Epithelial cell of alveolus of lung (primary cell): ENCODE results near the genes DZIP1L, DBR1, CEP70 and PRR23A.

DNA sequence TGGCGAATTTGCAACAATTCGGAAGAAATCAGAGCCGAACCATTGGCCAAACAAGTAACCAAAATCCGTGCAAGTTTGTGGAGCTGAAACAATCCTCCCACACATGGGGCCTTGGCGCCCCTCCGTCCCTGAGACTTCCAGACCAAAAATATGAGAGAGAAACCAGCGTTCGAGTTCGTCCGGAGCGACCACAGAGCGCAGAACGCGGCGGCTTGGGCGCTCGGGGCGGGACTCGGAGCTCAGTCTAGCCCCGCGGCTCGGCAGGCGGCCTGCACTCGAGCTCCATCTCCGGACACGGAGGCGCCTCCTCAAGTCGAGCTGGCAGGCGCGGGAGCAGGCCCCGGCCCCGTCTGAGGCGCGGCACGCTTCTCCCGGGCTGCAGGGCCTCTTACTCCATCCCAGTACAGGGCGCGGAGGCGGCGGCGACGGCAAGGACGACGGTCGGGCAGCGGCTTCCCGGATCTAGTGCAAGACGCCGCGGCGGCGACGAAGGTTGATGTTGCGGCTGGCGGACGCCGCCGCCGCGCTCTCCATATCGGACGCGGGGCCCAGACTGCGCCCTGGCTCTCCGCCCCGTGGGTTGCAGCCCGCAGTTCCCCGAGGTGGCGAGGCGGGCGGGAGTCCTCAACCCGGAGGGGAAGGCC, 823 bp downstream of the MSL2 start:
- RAMPAGE, long total RNA: no peak
- RRBS: 1% methylated on average over 15 of the region's 72 CpGs

DNA sequence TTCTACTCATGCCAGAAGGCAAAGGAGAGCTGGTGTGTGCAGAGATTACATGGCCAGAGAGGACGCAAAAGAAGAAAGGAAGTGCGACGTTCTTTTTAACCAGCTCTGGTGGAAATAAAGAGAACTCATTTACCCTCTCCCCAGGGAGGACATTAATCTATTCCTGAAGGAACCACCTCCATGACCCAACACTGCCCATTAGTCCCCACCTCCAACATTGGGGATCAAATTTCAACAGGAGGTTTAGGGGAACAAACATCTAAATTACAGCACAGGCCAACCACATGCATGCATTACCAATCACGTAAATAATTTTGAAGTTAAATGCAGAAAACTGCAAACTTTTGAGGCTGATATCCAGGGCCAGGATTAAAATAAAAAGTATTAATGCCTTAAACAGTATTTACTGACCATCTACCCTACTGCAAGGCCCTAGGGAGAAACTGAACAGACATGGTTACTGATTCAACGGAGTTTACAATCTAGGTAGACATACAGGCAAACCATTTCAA, 1.4 kb upstream of the NCK1 start:
- RAMPAGE, long total RNA: no peak
- RRBS: no CpG with 5 or more reads among the region's 5 CpGs

GRCh38 chr3:136969425-136969907, 11.7 kb downstream of the IL20RB start:
- RAMPAGE, long total RNA: no peak
- RRBS: no CpG with 5 or more reads among the region's 21 CpGs

DNA sequence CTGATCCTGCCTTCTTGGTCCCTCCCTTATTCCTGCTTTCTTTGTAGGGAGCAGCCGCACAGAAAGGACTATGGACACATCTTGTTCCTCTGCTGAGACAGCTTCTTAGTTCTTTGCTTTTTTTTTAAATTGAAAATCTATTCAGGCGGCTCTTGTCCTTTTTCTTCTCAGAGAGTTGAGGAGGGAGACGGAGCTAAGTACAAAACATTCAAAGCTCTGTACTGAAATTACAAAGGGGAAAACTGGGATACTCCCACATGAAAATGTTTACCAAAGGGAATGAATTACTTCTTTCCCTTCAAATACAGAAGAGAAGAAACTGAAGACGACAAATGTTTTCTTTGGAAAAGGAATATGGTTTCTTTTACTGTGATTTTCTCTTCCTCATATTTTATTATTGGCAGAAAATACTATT, 285.2 kb downstream of the IL20RB start:
- RAMPAGE, long total RNA: no peak
- RRBS: no CpG with 5 or more reads among the region's 4 CpGs

DNA sequence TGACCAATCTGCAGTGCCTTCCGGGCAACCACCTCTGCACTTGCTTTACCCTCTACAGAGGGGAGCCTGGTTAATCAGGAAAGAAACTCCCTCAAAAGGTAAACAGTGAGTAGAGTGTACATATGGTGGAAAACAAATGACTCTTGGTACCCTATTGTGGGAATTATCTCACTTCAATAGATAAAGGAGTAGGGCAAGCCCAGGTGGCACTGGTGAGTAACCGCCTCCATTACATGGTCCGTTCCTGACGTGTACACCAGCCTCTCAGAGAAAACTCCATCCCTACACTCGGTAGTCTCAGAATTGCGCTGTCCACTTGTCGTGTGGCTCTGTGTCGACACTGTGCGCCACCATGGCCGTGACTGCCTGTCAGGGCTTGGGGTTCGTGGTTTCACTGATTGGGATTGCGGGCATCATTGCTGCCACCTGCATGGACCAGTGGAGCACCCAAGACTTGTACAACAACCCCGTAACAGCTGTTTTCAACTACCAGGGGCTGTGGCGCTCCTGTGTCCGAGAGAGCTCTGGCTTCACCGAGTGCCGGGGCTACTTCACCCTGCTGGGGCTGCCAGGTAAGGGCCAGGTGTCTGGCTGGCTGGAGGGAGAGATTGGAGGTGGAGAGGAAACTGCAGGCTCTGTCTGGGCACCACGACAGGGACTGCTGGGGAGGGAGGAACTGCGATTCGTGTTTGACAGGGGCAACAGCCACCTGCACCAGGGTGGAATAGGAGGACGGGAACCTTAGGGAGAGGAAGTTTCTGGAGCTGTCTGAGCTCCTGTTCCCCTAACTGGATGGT, 11.2 kb upstream of the CLDN18 start:
- RAMPAGE, long total RNA: no peak
- RRBS: no CpG with 5 or more reads among the region's 21 CpGs

- RAMPAGE, long total RNA: no peak
- RRBS: 1% methylated on average over 28 of the region's 88 CpGs
Measured at GRCh38 chr3:138114922-138116067, at the start of gene DZIP1L. TSS of gene DZIP1L (minus strand) at chr3:138115608.

- RAMPAGE, long total RNA: start-site peak on the minus strand at chr3:138174885-138174911, 20 and 39 reads in 2 replicates
- RRBS: 1% methylated on average over 8 of the region's 39 CpGs
Measured at GRCh38 chr3:138174211-138175141, at the start of gene DBR1. TSS of gene DBR1 (minus strand) at chr3:138174921.

- RAMPAGE, long total RNA: no peak
- RRBS: no CpG with 5 or more reads among the region's 7 CpGs
Measured at GRCh38 chr3:138303447-138303903, 26.2 kb downstream of the NME9 start.

DNA sequence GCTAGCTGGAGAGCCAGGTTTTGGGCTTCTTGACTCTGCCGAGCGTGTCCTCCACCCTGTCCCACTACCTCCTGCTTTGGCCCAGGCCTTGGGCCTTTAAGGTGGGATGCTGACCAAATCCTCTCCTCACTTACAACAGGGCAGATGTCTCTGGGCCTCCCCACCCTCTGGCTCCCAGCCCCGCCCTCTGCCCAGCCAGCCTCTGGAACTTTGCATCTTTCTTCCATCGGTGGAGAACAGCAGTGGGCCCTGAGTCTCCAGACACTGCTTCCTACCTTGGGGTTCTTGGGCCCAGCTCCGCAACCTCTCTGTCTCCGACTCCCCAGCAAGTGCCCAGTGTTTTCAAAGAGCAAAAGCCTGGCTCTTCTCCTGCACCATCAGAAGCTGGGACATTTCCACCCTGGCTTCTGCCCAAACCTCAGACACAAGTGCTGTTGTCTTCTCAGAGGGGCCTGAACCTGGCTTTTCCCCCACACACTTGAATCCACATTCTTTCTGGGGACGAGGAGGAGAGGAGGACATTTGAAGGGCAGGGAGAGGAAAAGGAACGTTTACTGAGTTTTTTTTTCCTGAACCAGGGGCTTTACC, 33.1 kb downstream of the MRAS start:
- RAMPAGE, long total RNA: no peak
- RRBS: no CpG with 5 or more reads among the region's 8 CpGs

DNA sequence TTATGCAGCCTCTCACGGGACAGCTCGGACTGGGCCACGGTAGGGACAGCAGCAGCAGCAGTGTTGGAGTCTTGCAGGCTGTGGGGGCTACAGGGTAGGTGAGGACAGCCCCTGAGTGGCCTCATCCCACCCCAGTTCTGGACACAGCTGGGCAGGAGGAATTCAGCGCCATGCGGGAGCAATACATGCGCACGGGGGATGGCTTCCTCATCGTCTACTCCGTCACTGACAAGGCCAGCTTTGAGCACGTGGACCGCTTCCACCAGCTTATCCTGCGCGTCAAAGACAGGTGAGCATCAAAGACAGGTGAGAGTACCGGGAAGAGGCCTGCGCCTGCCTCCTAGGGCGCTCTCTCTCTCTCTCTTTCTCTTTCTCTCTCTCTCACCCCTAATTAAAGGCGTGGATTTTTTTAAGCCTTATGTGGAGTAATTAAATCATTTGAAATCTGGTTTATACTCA, 37.2 kb upstream of the ESYT3 start:
- RAMPAGE, long total RNA: no peak
- RRBS: no CpG with 5 or more reads among the region's 17 CpGs

DNA sequence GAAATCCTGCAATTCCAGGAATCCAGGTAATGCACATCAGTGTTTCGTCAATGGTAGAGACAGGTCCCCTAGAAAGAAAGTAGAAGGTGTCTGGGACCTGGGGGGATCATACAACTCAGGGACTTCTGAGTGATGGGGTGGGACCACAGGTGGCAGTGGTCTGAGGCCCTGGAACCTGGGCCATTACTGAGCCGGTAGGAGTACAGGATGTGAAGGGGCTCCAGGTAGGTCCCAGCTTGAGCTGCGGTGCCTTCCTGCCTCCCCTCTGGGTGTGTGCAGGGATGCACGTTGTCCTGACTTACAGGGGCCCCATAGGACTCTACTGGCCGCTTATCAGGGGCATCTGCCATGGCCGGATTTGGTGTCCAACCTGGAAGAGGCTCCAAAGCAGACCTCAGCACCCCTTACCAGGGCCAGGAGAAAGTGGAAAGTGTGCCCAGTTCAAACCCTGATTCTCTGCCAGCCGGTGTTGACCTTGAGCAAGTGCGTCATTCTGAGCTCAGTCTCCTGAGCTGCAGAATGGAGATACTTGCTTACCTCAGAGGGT, 35.6 kb upstream of the ESYT3 start:
- RAMPAGE, long total RNA: no peak
- RRBS: no CpG with 5 or more reads among the region's 8 CpGs

DNA sequence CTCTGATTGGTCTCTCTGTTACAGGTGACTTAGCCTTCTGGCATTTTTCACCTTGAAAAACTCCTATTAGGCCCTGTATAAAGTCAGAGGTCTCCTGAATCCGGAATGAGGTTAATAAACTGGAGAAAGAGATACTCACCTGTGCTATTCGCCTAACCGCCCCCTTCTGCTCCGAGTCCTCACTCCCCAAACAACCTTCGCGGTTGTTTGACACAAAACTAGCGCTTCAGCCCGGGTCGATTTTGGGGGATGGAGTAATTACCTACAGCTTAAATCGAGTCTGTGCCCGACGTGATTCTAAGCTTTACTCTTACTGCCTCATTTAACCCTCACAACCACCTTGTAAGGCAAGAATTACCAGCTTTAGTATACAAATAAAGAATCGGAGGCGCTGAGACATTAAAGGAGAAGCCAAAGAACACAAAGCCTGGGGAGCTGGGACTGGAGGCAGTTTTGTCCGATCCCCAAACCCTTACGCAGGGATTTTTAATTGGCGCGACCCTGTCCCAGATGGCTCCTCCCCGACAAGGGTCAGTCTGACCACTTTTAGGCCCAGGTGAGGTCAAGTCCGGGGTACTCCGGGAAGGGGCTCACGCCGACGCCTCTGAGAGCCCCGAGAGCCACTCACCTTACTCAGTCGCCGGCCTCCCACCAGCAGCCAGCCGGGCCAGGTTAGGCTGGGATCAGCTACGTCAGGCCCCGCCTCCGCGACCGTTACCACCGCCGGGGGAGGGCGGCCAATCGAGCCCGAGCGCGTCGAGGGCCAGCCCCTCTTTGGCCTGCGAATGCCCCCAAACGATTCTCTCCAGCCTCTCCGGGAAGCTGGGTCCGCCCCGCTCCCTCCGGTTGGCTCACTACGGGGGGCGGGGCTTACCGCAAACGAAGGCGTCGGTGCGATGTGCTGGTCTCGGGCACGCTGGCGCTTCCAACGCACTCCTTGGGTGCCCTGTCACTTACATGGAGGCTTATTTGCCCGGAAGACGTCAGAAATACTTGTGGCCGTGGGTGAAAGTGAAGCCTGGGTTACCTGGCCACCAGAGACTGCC, at the start of gene CEP70:
TSS of gene CEP70 (minus strand) at position 691 of the 1,046 bp plus-strand sequence.
- RAMPAGE, long total RNA: no peak
- RRBS: 1% methylated on average over 24 of the region's 61 CpGs

DNA sequence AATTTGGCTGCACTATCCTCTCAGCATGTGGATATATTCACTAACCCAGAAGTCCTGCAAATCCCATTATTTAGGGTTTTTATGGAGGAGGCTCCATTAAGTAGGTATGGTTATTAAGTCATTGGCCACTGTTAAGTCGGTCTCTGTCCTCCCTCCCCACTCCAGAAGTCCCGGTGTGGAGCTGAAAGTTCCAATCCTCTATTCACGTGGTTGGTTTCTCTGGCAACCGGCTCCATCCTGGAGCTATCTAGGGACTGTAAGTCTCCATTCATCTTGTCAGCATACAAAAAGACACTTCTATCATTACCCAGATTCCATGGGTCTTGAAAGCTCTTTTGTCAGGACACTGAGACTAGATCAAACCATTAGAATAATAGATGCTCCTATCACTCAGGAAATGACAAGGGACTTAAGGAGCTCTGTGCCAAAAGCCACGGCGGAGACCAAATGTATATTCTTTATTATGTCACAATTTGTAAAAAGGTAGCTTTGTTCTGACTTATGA, 110.3 kb downstream of the PIK3CB start:
- RAMPAGE, long total RNA: no peak
- RRBS: 78% methylated on average over 2 of the region's 6 CpGs

DNA sequence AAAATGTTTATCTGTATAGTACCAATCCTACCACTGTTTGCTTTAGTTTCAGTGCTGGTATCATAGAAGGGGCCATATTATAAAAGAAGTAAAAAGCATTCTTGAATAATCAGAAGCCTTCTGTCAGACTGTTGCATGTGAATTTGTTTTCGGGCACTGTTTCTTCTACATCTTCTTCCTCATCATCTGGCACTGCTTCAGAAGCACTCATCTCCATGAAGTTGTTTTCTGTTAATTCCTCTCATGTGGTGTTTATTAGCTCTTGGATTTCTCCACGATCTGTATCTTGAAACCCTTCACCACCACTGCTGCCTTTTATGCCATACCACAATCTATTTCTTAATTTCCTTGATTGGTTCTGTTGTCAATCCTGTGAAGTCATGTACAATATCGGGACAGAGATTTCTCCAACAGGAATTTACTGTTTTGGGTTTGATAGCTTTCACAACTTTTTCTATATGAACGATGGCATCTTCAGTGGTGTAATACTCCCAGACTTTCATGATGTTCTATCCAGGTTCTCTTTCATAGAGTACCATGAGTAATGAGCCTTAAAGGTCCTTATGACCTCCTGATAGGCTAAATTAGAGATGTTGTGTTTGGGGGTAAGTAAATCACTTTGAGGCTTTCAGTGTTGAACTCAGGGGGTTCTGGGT, 90.0 kb downstream of the PIK3CB start:
- RAMPAGE, long total RNA: no peak
- RRBS: no CpG with 5 or more reads among the region's 4 CpGs

DNA sequence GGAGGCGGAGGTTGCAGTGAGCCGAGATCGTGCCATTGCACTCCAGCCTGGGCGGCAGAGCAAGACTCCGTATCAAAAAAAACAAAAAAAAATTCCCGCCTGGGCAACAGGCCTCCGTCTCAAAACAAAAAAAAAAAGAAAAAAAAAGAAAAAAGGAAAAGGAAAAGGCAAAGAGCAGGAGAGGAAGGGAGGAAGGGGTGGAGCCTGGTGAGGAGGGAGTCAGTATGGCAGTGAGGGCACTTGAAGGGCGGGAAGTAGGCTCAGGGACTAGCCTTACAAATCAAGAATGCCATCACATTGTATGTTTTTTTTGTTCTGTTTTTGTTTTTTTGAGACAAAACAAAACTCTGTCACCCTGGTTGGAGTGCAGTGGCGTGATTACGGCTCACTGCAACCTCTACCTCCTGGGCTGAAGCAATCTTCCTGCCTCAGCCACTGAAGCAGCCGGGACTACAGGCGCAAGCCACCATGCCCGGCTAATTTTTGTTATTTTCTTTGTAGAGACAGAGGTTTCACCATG, 10.4 kb upstream of the PIK3CB start:
- RAMPAGE, long total RNA: no peak
- RRBS: no CpG with 5 or more reads among the region's 13 CpGs

GRCh38 chr3:138875530-138876301, 41.0 kb upstream of the PIK3CB start:
- RAMPAGE, long total RNA: no peak
- RRBS: no CpG with 5 or more reads among the region's 7 CpGs

- RAMPAGE, long total RNA: no peak
- RRBS: 65% methylated on average over 4 of the region's 43 CpGs
Measured at GRCh38 chr3:139006237-139006750, at the start of gene PRR23A. TSS of gene PRR23A (minus strand) at chr3:139006268.

DNA sequence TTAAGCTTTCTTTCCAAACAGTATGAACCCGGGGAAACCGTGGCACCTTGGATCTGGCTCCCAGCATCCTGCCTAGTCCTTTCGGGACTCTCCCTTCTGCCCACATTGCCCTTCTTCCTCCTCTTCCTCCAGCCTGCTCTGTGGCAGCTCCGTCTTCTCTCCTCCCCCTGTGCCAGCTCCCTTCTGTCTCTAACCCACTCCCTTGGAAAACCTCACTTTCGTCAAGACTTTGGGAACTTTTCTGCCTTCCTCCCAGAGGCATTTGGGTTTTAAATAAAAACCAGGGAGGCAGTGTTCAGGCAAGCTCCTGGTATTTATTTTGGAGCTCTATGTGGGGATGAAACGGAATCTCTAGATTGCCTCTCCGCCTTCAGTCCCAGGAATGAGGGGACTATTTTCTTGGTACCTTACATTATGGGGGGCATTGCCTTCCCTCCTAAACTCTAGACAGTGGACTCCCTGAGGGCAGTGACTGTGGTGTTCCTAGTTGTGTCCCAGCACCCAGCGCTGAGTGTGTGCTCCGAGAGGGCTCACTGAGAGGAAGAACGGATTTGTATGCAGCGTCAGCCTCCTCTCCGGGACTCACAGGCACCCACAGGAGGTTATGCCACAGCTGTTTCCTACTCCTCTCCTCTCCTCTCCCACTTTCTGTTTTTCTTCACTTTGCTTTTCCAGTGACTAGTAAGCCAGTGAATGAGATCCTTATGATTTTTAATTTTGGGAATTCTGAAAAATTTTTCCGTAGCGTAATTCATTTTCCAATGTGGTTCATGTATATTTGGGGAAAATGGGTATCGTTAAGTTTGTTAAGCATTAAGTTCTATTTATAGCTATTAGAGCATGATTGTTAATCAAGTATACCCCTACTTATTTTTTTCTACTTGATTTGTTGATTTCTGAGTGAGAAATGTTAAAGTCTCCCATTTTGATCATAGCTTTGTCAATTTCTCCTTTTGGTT, 105.2 kb upstream of the MRPS22 start:
- RAMPAGE, long total RNA: no peak
- RRBS: no CpG with 5 or more reads among the region's 15 CpGs

DNA sequence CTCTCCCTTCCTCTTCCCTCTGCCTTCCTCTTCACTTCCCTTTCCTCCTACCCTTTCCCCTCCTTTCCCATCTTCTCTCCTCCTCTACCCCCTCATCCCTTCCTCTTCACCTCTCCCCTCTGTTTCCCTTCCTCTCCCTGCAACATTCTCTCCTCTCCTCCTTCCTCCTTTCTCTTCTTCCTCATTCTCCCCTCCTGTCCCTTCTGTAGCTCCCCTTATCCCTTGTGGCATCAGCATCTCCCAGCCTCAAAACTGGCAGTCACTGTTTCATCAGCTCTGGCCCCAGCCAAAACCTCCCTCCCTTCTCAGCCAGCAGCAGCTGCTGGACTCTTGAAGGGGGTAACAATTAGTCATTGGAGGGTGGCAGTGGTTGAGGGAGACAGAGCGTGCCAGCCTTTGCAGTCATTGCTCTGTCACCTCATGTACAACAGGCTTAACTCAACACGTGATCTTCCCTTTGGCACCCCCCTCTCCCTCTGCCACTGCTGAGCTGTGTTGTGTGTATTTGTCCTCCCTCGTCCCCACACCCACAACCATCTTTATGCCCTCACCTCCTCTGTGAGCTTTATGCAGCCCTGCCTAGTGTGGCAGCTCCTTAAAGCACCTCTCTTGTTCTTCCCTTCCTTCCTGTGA, 28.3 kb downstream of the RBP2 start:
- RAMPAGE, long total RNA: no peak
- RRBS: no CpG with 5 or more reads among the region's 3 CpGs

GRCh38 chr3:139538381-139538721, 1.2 kb downstream of the RBP1 start:
- RAMPAGE, long total RNA: no peak
- RRBS: no CpG with 5 or more reads among the region's 4 CpGs